Subcutaneous preadipocyte (primary cell): ENCODE data around the genes AHRR and NKD2.

DNA sequence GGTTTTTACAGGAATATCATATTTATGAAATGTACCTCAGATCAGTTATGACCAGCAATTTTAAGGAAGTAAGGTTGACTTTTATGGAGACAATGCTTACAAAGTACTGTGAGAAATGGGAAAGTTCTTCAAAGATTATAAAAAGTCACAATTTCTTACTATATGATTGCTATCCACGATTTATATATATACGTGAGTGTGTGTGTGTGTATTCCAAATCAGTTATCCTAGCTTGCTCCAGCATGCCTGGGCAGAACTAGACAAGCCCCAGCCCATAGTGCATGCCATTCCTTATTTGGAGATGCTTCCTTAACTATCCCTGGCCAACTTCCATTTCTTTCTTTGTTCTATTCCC lies 77.4 kb upstream of the PLEKHG4B start:
- CAGE, long polyA plus RNA: no peak

- CAGE, long polyA plus RNA: no peak
Observed at GRCh38 chr5:321462-321853, at the start of gene AHRR. Gene AHRR (plus strand): TSS chr5:321714.

DNA sequence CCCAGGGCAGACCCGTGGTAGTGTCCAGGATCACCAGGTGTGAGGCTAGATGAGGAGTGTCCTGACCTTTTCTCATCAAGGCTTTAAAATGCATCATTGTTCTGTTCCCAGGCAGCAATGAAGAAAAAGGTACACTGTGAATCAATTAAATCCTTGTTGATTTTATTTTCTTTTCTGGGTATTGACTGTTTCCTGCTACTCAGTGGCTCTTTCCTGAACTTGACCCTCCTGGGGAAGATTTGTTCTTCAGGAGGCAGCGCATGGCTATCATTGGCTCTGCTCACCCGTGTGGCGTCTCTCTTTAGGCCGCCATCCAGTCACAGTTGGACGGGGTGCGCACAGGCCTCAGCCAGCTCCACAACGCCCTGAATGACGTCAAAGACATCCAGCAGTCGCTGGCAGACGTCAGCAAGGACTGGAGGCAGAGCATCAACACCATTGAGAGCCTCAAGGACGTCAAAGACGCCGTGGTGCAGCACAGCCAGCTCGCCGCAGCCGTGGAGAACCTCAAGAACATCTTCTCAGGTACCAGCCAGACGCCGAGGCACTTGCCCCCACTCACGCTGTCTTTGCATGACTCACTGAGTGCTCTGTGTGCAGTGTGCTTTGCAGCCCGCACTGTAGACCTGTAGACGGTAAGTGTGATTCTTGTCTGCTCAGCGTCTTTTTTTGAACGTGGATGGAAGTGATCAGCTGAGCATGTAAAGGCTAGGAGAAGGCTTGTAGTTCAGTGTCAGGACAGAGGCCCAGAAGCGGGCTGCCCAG lies 4.4 kb downstream of the EXOC3 start:
- CAGE, long polyA plus RNA: no peak

GRCh38 chr5:477027-477582 lies 34.1 kb downstream of the EXOC3 start:
- CAGE, long polyA plus RNA: no peak

GRCh38 chr5:505781-506571 lies 18.3 kb downstream of the SLC9A3 start:
- CAGE, long polyA plus RNA: no peak

DNA sequence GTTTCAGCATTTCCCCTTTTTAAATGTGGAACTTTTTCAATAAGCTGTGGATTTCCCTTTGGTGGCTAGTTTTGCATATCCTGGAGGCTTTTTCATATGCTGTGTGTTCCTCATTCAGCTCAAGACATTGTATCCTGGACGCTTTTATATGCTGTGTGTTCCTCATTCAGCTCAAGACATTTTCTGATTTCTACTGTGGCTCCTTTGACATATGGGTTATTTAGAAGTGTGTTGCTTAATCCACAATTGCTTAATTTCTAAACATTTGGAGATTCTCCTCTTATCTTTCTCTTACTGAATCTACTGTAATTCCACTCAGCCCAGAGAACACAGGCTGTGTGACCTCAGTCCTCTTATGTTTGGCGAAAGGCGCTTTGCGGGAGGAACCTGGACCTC lies 5.8 kb upstream of the SLC9A3 start:
- CAGE, long polyA plus RNA: no peak

DNA sequence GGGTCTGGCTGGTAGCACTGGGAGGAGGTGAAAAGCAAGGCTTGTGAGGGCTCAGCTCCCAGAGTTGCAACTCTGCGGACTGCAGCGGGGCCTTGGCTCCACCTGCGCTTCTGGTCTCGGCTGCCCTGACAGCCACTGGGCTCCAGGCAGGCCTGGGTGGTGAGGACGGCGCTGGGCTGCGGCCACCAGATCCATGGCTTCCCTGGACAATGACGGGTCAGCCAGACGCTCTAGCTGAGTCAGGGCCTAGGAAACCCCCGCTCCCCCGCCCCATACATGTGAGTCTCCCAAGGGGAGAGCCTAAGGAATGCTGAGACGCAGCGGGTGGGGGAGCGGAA lies 31.7 kb upstream of the SLC9A3 start:
- CAGE, long polyA plus RNA: no peak

GRCh38 chr5:690885-691475 lies 2.2 kb downstream of the TPPP start:
- CAGE, long polyA plus RNA: no peak

GRCh38 chr5:776805-777202 lies 7.7 kb downstream of the ZDHHC11B start:
- CAGE, long polyA plus RNA: no peak

- CAGE, long polyA plus RNA: no peak
Observed at GRCh38 chr5:785334-785744, 810 bp upstream of the ZDHHC11B start.

DNA sequence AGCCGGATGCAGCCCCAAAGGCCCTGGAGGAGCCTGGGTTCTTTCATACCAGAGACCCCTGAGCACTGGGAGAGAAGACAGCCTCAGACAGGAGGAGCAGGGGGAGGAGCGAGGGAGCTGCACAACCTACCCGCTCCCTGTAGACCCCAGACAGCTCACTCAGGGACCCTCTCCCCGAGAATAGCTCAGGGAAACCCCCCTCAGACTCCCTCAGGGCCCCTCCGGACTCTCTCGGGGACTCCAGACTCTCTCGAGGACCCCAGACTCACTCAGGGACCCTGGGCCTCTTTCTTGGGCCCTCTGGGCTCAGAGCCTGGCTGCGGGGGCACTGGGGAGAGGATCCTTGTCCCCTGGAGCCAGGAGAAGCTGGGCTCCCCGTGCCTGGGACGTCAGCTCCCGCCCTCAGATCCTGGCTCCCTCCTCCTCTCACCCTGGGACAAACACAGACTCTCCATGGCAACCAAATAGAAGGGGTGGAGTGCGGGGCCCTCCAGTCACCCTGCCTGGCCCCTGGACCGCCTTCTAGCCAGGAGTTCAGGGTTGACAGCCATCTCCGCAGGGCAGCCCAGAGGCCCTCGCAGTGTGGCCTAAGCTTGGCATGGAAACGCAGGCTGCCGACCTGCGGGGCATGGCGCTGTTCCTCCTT lies 1.3 kb downstream of the ZDHHC11 start:
- CAGE, long polyA plus RNA: no peak

- CAGE, long polyA plus RNA: no peak
Observed at GRCh38 chr5:912100-913363, 19.8 kb downstream of the TRIP13 start.

DNA sequence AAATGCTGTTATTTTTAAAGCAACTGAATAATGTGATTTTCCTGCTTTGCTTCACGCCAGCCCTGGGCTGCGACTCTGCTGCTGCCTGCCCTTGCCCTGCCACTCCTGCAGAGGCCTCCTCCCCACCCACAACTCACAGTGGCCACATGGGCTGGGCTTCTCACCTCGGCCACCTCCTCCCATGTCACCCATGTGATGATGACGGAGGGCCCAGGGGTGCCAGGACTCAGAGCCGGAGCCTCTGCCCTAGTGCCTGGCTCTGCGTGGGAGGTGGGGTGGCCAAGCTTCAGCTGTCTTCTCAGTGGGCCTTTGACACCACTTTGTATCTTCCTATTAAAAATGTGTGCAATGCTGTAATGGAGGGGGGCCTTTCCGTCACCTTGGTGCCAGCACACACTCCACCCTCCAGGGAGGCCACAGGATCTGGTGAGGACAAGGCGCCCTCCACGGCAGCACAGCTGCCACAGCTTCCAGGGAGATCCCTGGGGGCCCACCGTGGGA lies 48.0 kb upstream of the NKD2 start:
- CAGE, long polyA plus RNA: no peak

DNA sequence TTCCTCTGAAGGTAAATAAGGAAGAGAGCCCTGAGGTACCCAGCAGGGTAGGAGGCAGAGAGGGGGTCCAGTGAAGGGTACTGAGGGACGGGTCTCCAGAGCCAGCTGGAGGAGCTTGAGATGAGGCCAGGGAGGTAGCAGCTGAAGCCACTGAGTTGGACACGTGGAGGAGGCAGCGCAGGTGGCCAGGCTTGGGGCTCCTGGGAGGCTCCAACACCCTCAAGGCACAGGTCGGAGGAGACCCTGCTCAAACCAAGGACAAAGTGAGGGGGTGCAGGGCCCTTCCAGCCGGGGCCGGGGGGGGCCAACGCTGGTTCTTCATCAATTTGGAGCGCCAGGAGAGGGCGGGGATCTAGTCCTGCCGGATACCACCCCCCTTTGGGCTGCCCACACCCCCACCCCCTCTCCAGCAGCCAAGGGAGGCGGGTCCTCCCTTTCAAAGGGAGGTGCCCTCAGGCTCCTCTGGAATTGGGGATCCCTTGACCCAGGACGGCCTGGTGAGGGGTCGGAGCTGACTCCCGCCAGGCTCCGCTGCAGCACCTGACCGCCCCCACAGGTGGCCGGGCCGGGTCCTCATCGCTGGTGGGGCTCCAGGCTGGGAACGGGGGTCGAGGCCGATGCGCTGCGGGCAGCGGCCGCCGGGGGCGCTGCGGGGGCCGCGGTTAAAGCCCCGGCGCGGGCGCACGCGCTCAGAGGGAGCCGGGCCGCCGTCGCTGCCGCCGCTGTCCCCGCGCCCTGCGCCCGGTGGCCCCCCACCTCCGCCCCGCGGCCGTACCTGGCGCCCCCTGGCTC lies at the start of gene NKD2:
TSS of gene NKD2 (plus strand) at position 692 of the 792 bp plus-strand sequence.
- CAGE, long polyA plus RNA: no peak

DNA sequence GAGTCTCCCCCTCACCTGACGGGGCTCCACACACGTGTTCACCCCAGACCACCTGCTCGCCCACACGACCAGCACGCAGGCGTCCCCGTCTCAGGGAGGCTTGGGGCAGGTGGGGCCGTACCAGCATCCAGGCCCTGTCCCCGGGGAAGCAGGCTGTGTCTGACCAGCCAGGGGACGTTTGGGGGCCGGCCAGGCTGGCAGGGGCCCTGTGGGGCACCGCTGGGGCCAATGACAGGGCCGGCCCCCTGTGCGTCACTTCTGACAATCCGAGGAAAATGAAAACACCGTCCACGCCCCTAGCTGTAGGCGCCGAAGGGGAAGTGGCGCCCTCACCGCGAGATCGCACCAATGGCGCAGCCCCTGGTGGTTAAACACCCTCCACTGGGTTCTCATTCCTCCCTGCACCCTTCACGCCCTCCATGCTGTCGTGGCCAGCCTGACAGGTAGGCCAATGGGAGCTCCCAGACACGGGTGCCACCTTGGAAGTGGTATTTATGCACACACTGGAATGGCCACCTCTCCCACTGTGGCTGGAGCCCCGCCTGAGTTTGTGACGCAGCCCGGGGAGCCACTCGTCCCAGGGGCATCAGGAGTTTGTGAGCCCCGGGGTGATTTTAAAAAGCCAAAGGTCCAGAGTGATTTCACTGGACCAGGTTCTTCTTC lies 49.5 kb downstream of the NKD2 start:
- CAGE, long polyA plus RNA: no peak

GRCh38 chr5:1122885-1123343 lies 11.1 kb upstream of the SLC12A7 start:
- CAGE, long polyA plus RNA: no peak

- CAGE, long polyA plus RNA: no peak
Observed at GRCh38 chr5:1155443-1156433, 43.9 kb upstream of the SLC12A7 start.

- CAGE, long polyA plus RNA: no peak
Observed at GRCh38 chr5:1251770-1252573, 26.8 kb downstream of the SLC6A18 start.

- CAGE, long polyA plus RNA: no peak
Observed at GRCh38 chr5:1315375-1316417, 20.8 kb upstream of the TERT start.

GRCh38 chr5:1476084-1477069 lies 31.1 kb upstream of the SLC6A3 start:
- CAGE, long polyA plus RNA: no peak